Vermiform appendix (tissue), 1 donor: ENCODE results near the genes WFDC6 and WFDC11.

- PRO-cap = no peak
Observed at GRCh38 chr20:45117477-45118096, 2.6 kb upstream of the WFDC5 start.

DNA sequence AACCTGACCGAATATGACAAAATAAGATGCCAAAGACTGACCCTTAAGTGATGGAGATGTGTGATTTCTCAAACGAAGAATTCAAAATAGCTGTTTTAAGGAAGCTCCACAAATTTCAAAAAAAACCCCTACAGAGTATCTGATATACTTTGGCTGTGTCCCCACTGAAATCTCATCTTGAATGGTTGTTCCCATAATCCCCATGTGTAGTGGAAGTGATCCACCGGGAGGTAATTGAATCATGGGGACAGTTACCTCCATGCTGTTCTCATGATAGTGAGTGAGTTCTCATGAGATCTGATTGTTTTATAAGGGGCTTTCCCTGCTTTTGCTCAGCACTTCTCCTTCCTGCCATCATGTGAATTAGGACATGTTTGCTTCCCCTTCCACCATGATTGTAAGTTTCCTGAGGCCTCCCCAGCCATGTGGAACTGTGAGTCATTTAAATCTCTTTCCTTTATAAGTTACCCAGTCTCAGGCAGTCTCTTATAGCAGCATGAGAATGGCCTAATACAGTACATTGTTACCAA is 20.1 kb upstream of the PI3 start:
- PRO-cap = unidirectional peak, minus-strand start at position 229 of the sequence

- PRO-cap = no peak
Observed at GRCh38 chr20:45253259-45253671, 1.1 kb downstream of the SLPI start.

- PRO-cap = unidirectional peak, plus-strand start at chr20:45293676; unidirectional peak, minus-strand start at chr20:45293877
Observed at GRCh38 chr20:45293028-45294180, 13.2 kb upstream of the RBPJL start.

DNA sequence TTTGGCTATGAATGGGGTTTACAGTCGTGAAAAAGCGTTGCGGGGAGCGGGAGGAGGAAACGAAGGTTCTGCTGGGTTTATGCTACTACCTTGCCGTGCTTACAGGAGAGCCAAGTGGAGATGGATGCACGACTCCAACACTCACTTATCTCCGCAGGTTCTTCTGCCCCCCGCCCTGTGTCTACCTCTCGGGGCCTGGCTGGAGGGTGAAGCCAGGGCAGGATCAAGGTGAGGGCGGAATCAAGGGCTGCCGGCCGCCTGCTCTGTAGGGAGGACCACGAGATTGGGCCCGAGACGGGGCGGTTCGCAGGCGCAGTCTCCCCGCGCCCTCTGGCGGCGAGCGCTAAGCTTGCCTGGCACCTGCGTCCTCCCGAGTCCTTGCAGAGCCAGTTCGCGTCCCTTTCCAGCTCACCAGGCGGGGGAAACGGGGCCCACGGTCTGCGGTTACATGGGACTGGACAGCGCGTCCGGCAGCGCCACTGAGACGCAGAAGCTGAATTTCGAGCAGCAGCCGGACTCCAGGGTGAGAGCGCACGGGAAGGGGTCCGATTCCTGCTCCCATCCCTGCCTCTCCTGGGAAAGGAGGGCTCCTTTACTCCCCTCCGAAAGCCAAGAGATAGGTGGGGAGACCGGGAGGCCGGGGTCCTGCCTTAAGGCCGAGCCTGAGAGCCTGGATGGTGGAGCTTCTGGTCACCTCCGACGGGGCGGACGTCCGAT is 3.5 kb upstream of the MATN4 start:
- PRO-cap = no peak

- PRO-cap = bidirectional peak, plus-strand start at chr20:45345783, minus-strand start at chr20:45345795
Observed at GRCh38 chr20:45345024-45346016, 2.9 kb downstream of the SDC4 start.

- PRO-cap = bidirectional peak, plus-strand start at chr20:45347169, minus-strand start at chr20:45347122
Observed at GRCh38 chr20:45346959-45347371, 1.3 kb downstream of the SDC4 start.

DNA sequence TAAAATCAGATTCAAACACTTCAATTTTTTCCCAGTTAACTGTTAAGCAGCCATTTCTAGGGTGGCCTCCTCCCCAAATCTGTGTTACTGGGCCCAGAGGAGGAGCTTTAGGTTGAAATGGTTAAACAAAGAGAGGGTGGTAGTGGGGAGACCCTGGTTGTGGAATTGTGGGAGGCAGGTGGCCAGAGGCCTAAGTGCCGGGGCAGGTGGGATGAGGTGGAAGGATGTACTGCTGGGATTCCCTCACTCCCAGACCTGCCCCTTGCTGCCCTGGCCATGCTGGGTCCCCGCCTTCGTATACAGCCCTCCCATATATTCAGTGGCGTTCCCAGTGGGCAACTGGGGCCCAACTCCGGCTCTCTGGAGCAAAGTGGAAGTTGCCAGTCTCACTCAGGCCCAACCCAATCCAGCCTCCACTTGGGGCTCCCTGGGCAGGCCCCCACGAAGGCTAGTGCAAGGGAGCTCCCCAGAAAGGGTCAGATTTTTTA is 6.1 kb downstream of the TP53TG5 start:
- PRO-cap = no peak

DNA sequence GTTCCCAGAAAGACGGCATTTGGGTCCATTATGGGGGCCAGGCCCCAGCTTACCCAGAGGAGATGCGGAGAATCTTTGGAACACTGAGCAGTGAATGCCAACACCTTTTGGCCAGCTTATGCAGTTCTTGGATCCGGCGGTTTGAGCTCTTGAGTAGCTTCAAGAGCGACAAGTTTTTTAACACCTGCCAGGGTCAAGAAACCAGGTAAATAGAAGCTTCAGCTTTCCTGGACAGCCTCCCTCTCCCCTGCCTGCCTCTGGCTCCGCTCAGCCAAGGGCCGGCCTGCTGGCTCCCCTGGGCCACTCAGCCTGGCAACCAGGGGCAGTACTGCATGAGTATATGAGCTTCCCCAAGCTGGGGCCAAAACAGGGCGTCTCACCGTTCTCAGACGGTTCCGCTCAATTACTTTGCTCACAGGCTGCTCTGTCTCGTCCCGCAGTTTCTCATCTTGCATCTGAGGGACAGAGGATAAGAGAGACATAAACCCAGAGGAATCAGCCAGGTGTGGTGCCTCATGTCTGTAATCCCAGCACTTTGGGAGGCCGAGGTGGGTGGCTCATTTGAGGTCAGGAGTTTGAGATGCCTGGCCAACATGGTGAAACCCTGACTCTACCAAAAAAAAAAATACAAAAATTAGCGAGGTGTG is 843 bp downstream of the TP53TG5 start:
- PRO-cap = no peak

DNA sequence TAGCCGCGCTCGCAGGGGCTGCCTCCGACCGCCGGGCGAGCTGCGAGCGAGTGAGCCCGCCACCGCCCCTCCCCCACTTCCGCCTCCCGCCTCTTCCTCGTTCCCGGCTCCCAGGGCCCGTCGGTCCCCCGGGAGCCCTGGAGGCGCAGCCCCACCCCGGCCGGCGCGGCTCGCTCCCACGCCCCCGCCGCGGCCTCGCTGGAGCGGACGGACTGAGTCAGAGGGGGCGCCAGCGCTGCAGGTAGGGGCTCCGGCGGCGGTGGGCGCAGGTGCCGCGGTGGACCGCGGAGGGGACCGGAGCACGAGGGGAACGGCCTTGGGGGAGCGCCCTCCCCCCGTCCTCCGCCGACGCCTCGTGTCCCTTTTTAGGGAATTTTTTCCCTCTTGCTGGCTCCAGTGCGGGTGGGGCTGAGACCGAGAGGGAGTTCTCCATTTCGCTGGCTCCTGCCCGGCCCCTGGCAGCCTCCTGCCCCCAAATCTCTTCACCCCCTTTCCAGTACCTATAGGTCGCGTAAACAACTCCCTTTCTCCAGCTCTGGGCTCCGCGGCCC is 1.5 kb upstream of the DBNDD2 start:
- PRO-cap = bidirectional peak, plus-strand start at position 396 of the sequence, minus-strand start at position 52 of the sequence

GRCh38 chr20:45407043-45407608 is 963 bp upstream of the DBNDD2 start:
- PRO-cap = bidirectional peak, plus-strand start at chr20:45407421, minus-strand start at chr20:45407425; bidirectional peak, plus-strand start at chr20:45407554, minus-strand start at chr20:45407461

- PRO-cap = no peak
Observed at GRCh38 chr20:45449471-45450089, 20.0 kb upstream of the WFDC2 start.

GRCh38 chr20:45539430-45539913 is at the start of gene WFDC6:
Gene WFDC6, minus strand, starts transcription at chr20:45539482.
- PRO-cap = no peak

- PRO-cap = no peak
Observed at GRCh38 chr20:45670171-45670513, at the start of gene WFDC11. Gene WFDC11, minus strand, starts transcription at chr20:45670239.

GRCh38 chr20:45781108-45782032 is 10.3 kb downstream of the WFDC3 start:
- PRO-cap = bidirectional peak, plus-strand start at chr20:45781674, minus-strand start at chr20:45781371

DNA sequence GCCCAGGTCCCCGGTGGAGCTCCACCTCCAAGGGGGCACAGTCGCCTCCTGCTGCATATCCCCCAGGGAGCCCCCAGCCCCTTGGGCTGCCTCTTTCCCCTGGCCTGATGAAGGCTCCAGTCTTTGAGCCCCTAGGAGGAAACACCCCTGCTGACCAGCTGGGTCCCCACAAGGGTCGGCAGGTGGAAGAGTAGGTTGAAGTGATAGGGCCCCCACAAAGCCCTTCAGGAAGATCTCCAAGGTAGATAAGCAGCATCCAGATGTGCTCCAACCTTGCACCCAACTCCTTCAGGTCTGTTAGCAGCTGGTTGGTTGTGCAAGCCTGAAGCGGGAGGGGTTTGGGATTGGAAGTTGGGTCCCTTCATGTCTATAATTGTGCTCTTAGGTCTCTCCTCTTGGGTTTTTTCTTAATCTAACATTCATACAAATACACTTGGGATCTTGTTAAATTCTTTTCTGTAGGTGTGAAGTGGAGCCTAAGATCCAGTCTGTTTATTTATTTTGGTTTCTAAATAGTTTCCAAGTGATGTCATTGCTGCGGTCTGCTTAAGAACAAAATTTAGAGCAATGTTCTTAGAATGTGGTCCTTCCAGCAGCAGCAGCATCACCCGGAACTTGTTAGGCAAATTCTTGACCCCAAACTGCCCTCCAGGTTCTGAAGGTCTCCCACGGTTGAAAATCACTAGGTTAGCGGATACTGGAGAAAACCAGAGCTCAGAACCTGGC is 5.1 kb downstream of the UBE2C start:
- PRO-cap = no peak

- PRO-cap = no peak
Observed at GRCh38 chr20:45826079-45827154, 695 bp downstream of the TNNC2 start.

DNA sequence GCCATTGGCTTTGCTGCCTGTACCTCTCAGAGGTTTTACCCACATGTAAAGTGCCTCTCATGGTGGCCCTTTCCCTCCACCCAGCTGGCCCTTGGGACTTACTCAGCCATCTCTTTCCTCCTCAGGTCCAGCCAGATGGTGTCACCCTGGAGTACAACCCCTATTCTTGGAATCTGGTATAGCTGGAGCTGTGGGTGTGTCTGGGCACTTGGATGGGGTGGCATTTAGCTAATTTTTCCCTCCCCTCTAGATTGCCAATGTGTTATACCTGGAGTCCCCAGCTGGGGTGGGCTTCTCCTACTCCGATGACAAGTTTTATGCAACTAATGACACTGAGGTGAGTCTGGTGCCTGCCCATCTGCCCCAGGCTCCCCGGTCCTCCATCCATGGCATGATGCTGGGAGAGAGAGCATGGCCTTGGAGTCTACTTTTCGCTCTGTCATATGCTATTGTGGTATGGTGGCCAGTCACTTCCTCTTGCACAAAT is 1.1 kb downstream of the CTSA start:
- PRO-cap = no peak

GRCh38 chr20:45906053-45906400 is 5.9 kb downstream of the PLTP start:
- PRO-cap = no peak

GRCh38 chr20:45947981-45949177 is 13.9 kb downstream of the PCIF1 start:
- PRO-cap = no peak